Metastatic Liver Carcinoma in the Lung (tissue), 2 donors: ENCODE results near the genes RETNLB and DPPA2.

- PRO-cap, 2 experiments, result no peak in any of the 2 experiments
Measured at GRCh38 chr3:105758442-105758976, 110.3 kb downstream of the CBLB start.

DNA sequence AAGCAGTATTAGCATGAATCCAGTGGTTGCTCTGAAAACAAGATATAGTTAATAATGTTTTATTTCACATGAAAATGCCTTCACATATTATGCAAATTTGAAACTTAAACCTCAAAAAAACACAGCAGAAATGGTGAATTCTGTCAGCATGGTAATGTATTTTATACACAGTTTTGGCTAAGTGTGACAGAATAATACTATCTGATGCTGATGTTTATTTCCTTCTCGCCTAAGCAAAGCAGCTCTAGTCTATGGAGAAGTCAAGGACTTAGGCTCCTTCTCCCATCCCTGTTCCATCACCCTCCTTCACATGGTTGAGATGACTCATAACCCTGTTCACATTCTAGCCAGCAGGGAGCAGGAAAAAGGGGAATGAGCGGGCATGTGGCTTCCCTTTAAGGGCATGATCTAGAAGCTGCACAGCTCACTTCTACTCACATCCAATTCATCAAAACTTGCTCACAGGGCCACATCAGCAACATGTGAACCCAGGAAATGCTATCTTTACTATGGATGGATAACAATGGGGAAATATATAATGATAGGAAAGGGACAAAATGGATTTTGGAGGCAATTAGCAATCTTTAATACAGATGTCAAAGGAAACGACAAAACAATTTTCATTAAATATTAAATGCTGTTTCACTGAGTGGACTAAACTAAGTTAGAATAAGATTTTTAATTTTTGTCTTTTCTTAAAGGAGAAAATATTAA lies 40.9 kb downstream of the CBLB start:
- PRO-cap, 2 experiments, result no peak in any of the 2 experiments

GRCh38 chr3:105843741-105844453 lies 24.9 kb downstream of the CBLB start:
- PRO-cap, 2 experiments, result no peak in any of the 2 experiments

DNA sequence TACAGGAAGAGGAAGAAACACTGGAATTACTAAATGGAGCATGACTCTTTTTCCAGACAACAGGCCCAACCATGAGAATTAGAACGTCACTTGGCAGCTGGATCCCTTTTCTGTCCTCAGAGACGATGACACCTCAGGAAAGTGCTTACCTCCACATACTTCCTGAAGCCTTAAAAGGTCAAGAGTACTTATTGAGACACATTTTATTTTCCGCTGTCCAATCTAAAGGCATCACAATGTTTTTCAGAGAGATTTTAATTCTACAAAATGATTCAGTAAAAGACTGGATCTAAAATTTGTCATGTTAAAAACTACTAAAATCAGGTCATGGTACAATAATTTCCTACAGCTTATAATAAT lies 38.2 kb upstream of the CBLB start:
- PRO-cap, 2 experiments, result no peak in any of the 2 experiments

DNA sequence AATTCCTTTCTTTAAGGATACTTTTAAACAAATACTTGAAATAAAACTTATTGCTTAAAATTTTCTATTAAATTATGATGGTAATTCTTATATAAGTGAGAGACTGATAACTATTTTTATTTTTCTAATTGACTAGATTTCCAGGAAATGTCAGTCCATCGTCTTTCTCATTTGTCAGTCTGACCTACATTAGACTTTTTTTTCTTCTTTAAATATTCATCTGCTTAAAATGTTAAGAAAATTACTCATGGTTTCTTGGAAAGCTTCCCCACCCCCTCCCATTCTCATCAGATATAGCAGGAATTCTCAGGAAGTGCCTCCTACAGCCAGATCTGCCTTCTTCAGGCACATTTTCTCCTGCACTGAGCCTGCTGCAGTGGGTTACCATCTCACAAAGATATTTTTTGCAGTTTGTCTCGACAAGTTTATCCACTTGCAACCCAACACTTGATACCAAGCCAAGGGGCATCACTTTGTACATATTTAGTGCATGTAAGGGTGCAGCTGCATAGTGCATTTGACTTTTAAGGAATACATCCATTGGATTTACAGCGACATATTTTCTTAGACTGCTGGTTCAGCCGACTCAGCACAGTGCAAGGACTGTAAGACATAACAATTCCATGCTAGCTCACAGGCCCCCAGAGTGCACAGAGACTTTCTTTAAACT lies 262.0 kb upstream of the CBLB start:
- PRO-cap, 2 experiments, result no peak in any of the 2 experiments

DNA sequence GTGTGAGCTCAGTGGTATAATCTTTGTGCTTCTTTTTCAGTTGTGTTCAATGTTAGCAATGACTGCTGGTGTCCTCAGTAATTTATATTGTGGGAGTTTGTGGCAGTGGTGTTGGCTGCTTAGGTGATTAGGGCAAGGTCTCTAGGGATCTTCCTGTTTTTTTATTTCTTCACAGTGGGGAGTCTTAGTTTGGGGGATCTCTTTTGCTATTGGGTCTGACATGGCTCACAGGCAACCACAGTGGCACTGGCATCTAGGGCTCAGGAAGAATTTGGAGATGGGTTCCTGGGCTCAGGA lies 610.8 kb upstream of the CBLB start:
- PRO-cap, 2 experiments, result no peak in any of the 2 experiments

GRCh38 chr3:107523432-107524478 lies 993 bp downstream of the BBX start:
- PRO-cap, 2 experiments, result peak in 2 of 2 experiments; most common plus-strand start chr3:107523753 (in 2); most common minus-strand start chr3:107523644 (in 2)

GRCh38 chr3:107800573-107801311 lies 278.0 kb downstream of the BBX start:
- PRO-cap, 2 experiments, result no peak in any of the 2 experiments

DNA sequence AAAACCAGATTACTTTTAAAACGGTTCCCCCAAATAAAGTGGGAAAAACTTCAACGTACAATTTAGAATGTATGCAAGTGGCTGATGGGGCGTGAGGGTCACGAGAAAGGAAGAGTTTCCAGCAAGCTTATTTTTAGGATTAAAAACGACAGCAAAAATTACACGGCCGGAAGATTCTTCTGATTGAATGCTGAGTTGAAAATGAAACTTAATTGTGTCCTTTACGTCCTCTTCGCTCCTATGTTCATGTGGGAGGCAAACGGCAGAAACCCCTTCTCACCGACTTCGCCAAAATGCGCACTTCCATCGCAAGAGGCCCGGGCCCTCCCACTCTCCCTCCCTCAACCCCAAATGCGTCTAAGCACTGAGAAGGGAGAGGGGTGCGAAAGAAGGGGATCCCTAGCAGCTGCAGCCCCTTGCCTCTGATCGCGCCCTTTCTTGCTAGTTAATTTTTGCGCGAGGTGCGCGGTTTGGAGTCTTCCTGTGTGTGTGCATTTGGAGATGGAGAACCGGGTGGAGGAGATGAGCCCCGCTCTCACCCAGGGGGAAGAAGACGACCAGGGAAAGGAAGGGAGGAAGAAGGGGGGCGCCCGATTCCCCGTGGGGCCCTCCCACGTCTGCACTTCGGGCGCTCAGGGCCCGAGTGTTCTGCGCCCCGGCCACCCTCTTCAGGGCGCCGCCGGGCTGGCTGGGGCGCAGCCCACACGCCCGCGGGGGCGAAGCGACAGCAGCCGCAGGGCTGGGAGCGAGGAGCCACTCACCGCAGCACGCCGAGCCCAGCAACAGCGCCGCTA lies 532 bp downstream of the CD47 start:
- PRO-cap, 2 experiments, result peak in 2 of 2 experiments; most common plus-strand start position 241 of the sequence (in 1); most common minus-strand start position 242 of the sequence (in 2)

GRCh38 chr3:108091319-108091970 lies 614 bp upstream of the CD47 start:
- PRO-cap, 2 experiments, result no peak in any of the 2 experiments

DNA sequence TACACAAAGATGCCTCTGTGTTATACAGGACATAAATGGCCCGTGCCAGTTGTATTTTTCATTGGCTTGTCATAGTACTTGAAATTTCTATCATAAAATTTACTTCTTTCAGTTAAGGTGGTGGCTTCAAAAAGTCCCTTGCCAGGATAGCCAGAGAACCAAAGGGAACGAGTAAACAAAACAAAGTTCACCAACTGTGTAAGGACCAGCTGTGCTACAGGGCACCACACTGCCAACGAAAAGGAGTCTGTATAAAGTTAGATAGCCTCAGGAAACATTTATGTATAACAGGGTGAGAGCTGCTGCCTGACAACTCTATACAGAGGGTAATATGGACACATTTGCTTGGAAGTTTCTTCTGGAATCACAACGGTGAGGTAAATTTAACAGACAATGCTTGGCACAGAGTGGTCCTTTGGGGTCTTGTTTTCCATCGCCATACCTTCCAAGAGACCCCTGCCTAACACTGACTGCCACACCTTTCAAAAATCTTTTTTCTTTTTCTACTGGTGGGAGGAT lies 103.5 kb downstream of the MYH15 start:
- PRO-cap, 2 experiments, result no peak in any of the 2 experiments

GRCh38 chr3:108559383-108560009 lies 29.7 kb downstream of the CIP2A start:
- PRO-cap, 2 experiments, result no peak in any of the 2 experiments

- PRO-cap, 2 experiments, result no peak in any of the 2 experiments
Measured at GRCh38 chr3:108590403-108591046, 1.0 kb downstream of the DZIP3 start.

DNA sequence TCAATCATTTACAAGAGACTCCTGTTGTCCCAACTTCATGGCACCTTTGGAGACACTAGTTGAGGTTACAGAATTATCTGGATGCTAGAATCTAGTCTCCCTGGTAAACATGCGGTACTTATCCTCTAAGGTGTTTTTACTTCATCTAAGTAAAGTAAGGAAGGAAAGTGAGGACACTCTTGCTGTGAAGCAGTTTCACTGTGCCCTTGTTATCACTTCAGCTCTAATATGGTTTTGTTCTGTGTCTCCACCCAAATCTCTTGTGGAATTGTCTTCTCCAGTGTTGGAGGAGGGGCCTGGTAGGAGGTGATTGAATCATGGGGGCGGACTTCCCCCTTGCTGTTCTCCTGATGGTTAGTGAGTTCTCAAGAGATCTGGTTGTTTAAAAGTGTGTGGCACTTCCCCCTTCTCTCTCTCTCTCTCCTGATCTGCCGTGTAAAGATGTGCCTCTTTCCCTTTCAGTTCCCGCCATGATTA lies 33.3 kb downstream of the RETNLB start:
- PRO-cap, 2 experiments, result no peak in any of the 2 experiments

- PRO-cap, 2 experiments, result no peak in any of the 2 experiments
Measured at GRCh38 chr3:108749320-108749659, 7.9 kb downstream of the RETNLB start.

- PRO-cap, 2 experiments, result no peak in any of the 2 experiments
Measured at GRCh38 chr3:108757267-108757596, at the start of gene RETNLB. Gene RETNLB (minus strand): TSS chr3:108757410.

GRCh38 chr3:109316092-109316978 lies at the start of gene DPPA2:
Gene DPPA2 (minus strand): TSS chr3:109316517.
- PRO-cap, 2 experiments, result no peak in any of the 2 experiments

DNA sequence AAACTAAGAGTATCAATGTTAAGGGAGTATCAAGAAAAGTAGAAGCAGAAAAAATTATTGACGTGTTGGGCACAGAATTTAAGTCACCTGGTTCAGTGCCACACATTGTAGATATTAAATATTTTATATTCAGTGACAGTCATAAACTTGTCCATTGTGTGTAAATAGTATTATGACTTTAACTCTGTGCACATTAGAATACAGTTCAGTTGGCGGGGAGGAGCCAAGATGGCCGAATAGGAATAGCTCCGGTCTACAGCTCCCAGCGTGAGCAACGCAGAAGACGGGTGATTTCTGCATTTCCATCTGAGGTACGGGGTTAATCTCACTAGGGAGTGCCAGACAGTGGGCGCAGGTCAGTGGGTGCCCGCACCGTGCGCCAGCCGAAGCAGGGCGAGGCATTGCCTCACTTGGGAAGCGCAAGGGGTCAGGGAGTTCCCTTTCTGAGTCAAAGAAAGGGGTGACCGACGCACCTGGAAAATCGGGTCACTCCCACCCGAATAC lies 631.7 kb upstream of the NECTIN3 start:
- PRO-cap, 2 experiments, result no peak in any of the 2 experiments

DNA sequence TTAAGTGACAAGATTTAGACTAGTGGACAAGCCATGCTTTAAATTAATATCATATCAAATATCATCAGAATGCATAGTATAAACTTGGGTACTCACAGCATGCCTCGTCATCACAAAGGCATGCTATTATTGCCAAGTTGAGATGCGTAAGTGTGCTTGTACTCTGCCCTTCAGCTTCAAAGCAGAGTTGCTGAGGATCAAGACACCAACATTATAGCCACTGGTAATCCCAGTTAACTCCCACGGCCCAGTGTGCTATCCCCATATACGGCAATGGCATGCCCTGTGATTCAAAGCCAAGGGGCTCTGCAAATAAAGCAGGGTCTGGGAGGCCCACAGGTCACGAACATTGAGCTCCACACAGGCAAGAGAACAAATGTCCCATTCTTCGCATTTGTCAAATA lies 298.2 kb upstream of the NECTIN3 start:
- PRO-cap, 2 experiments, result no peak in any of the 2 experiments

GRCh38 chr3:111074033-111075038 lies 2.7 kb downstream of the NECTIN3 start:
- PRO-cap, 2 experiments, result no peak in any of the 2 experiments